Airway epithelial cell (primary cell): Measurements from ENCODE around the gene DEPP1.

GRCh38 chr10:44376085-44376802 lies 8.7 kb downstream of the CXCL12 start:
- RAMPAGE, long total RNA, result no peak

DNA sequence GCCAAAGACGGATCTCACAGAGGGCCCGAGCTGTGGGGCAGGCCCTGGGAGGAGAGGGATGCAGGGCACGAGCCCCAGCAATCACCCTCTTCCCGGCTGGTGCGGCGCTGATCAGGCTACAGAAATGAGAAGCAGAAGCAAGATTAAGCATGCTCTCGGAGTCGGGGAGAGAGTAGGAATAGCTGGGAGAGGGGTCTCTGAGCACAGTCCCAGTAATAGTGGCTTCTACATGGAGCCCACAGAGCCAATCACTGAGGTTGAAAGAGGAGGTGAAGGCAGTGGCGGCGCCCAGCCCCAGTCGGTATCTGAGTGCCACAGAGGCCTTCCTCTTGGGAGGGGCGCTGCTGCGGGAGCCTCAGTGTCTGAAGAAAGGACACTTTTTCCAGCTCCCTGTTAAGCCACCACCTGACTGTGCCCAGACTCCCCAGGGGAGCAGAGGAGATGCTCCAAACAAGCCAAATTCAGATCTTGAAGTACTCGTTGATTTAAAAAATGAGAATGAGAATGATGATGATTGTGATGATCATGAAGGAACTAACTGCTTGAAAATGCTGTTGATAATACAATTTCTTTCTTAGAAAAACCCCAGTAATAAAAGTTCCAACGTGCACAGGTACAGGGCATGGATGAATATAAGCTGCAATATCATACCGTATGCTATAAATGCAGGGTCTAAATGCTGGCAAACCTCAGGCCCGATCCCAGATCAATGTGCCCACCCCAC lies 6.9 kb downstream of the CXCL12 start:
- RAMPAGE, long total RNA, result no peak

GRCh38 chr10:44786310-44787114 lies 124.6 kb upstream of the TMEM72 start:
- RAMPAGE, long total RNA, result no peak

GRCh38 chr10:44878562-44879042 lies 32.5 kb upstream of the TMEM72 start:
- RAMPAGE, long total RNA, result no peak

- RAMPAGE, long total RNA, result no peak
Measured at GRCh38 chr10:44940134-44940494, 19.5 kb upstream of the RASSF4 start.

- RAMPAGE, long total RNA, result no peak
Measured at GRCh38 chr10:44963038-44963828, 3.6 kb downstream of the RASSF4 start.

DNA sequence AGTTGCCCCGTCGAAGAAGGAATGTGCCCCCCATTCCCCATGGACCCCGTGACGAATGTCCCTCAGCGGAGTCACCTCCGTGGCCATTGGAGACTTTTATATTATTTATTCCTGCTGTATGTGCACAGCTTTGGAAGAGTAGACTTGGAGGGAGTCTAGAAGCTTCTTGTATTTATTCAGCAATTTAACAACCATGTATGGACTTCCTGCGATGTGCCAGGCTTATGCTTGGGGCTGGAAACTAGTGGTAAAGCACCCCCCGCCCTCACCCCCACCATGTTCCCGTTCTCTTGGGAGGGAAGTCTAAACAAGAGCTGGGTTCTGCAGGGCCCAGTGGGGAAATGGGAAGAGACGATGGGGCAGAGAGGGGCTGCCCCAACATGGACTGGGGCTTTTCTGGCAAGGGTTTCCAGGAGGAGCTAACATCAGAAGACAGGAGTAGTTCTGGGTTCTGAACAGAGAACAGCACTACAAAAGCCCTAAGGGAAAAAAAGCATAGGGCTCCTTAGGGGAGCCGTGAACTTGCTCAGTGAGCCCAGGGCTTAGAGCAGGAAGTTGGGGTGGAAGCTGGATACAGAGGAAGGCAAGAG lies 8.0 kb downstream of the RASSF4 start:
- RAMPAGE, long total RNA, result no peak

DNA sequence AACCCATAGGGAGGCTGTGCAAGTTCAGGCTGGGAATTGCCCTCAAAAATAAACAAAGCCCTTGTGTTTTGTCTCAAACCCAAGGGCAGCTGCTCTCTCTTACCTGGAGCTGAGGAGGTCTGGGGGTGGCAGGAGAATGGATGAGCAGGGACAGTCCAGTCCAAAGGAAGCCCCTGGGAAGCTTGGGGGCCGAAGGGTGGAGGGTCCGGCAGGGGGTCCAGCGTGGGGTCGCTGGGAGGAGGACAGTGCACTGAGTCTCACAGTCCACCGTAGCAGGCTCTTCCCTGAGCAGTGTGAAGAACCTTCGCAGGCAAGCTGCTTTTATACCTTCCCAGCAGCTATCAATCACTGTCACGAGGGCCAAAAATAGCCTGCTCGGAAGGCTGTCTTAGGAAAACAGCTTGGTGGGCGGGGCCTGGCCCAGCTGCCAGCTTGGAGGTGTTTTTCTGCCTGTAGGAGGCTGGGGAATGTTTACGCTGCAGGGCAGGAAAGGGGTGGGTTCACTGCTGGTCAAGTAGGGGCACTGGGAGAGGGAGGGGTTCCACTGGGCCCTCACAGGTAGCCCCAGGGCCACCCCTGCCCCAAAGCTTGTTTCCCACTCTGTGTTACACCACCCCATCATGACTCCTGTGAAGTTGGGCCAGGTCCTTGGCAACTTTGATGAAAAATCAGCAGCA lies at the start of gene DEPP1:
TSS of gene DEPP1 (minus strand) at position 295 of the 677 bp plus-strand sequence.
- RAMPAGE, long total RNA, result no peak

GRCh38 chr10:44980178-44980579 lies 1.6 kb upstream of the DEPP1 start:
- RAMPAGE, long total RNA, result no peak

GRCh38 chr10:45372920-45373501 lies 1.0 kb upstream of the ALOX5 start:
- RAMPAGE, long total RNA, result no peak

DNA sequence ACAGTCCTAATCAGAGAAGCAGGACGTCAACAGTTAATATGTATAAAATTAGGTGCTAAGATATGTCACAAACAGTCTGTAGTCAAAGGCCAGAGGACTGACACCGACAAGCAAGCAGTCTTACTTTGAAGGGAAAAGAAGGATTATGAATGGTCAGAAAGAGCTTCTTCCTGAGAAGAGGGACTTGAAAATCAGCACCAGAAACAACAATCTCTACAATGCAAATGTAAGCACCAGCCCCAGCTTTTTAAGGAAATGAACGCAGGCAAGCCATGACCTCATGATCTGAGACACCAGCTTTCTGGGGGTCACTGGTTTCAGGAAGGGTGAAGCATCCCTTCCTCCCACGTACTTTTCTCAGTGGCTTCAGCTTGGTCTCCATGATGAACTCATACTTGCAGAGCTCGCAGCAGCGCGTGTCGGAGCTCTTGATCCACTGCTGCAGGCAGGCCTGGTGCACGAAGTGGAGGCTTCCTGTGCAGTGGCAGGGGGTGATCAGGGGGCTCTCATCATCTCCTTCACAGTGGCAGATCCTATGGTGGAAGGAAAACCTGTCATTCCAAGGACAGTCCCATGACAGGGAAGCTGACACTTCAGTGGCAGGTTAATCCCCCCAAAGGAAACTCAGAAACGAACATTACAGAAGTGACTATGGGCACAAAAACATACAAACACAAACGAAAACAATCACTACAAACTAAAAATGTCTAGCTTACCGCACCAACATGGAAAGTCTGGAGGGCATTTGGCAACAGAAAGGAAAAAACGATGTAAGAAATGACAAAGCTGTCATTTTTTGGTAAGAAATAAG lies 74.1 kb downstream of the MARCHF8 start:
- RAMPAGE, long total RNA, result no peak

- RAMPAGE, long total RNA, result no peak
Measured at GRCh38 chr10:45471380-45471886, 63.7 kb downstream of the MARCHF8 start.

DNA sequence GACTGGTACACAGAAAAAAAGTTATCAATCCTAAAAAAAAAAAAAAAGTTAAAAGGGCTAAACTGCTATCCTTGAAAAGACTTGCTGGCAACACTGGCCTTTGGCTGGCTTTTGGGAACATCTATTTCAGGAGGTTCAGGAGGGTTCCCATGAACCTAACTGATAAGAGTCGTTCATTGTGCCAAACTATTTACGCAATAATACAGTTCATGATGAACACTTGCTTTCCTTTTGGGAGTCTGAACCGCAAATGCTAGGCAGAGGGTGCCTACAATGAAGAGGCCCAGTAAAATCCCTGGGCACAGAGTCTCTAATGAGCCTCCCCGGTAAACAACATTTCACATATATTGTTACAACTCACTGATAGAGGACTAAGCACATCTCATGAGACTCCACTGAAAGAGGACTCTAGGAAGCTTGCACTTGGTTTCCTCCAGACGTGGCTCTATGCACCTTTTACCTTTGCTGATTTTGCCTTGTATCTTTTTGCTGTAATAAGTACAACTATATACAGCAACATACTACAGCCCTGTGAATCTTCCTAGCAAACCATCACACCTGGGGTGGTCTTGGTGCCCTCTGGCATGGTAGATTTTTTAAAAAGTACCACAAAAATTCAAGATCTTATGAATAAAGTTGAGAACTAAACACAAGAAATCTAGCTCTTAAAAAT lies 45.0 kb downstream of the ZFAND4 start:
- RAMPAGE, long total RNA, result no peak

GRCh38 chr10:45673067-45673259 lies 391 bp upstream of the ZFAND4 start:
- RAMPAGE, long total RNA, result no peak

DNA sequence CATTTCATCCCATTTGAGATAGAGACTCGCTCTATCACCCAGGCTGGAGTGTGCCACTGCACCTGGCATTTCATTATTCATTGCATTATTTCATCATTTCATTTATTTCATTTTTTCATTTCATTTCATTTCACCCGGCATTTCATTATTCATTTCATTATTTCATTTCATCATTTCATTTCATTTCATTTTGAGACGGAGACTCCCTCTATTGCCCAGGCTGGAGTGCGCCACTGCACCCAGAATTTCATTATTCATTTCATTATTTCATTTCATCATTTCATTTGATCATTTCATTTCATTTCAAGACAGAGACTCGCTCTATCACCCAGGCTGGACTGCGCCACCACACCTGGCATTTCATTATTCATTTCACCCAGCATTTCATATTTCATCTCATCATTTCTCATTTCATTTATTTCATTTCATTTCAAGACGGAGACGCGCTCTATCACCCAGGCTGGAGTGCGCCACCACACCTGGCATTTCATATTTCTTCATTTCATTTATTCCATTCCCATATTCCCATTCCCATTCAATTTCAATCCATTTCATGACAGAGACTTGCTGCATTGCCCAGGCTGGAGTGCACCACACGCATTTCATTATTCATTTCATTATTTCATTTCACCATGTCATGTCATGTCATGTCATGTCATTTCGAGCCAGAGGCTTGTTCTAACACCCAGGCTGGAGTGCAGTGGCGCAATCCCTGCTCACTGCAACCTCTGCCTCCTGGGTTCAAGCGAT lies 24.3 kb upstream of the AGAP4 start:
- RAMPAGE, long total RNA, result no peak

DNA sequence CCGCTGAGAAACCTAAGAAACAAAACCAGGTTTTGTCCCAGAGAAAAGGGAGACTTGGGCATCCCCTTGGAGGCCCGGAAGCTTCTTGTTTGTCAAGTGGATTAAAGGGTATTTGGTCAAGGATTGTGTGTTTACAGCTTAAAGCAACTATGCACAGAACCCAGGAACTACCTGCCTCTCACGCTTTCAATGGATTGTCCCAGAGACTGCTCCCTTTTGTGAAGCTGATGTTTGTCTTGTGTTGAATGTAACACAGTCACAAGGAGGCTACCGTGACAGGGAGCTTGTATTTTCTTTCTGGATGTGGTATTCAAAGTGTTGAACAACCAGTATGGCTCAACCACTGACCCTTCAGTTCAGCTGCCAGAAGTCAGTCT lies 6.4 kb upstream of the MSMB start:
- RAMPAGE, long total RNA, result no peak

- RAMPAGE, long total RNA, result no peak
Measured at GRCh38 chr10:46091468-46091890, 45.4 kb upstream of the MSMB start.

- RAMPAGE, long total RNA, result no peak
Measured at GRCh38 chr10:46096849-46097415, 50.9 kb upstream of the MSMB start.

- RAMPAGE, long total RNA, result no peak
Measured at GRCh38 chr10:46268496-46268908, 18.3 kb upstream of the ANTXRL start.

DNA sequence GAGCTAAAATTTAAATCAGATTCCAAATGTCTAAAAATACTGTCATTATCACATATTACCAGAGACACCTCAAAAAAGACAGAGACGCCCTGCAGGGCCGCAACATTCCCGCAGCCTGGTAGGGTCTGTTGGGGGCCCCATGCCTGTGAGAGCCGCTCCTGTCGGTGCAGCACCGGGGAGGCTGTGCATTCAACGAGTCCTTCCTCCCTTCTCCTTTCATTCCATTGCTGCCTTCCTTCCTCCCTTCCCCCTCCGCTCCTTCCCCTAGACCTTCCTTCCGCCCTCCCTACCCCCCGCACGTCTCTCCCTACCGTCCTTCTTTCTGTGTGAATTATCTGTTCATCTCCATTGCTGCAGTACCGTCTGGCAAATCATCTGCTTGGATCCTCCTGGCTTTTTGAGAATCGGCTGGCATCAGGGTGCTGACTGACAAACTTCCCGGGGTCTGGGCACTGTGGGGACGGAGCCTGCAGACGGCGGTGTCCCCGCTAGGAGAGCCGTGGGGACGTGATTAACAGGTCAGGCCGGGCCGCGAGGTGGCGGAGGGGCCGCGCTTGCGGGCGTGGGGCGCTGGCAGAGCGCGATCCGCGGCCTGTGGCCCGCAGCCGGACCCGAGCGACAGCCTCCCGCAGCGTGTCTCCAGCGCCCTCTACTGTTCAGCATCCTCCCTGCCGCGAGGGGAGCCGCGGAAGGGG lies 18.7 kb downstream of the SYT15 start:
- RAMPAGE, long total RNA, result no peak